Paraaortic lymph node (tissue), 1 donor: ENCODE measurements around a stretch of chr14.

- PRO-cap, result unidirectional peak, plus-strand start at chr14:101760933; bidirectional peak, plus-strand start at chr14:101761774, minus-strand start at chr14:101761456
Observed at GRCh38 chr14:101760794-101761563, 530 bp upstream of the PPP2R5C start.

- PRO-cap, result no peak
Observed at GRCh38 chr14:101811251-101811786, 49.8 kb downstream of the PPP2R5C start.

- PRO-cap, result unidirectional peak, minus-strand start at chr14:101876268
Observed at GRCh38 chr14:101875692-101876424, 88.5 kb upstream of the DYNC1H1 start.

GRCh38 chr14:101881384-101881884, 82.9 kb upstream of the DYNC1H1 start:
- PRO-cap, result no peak

DNA sequence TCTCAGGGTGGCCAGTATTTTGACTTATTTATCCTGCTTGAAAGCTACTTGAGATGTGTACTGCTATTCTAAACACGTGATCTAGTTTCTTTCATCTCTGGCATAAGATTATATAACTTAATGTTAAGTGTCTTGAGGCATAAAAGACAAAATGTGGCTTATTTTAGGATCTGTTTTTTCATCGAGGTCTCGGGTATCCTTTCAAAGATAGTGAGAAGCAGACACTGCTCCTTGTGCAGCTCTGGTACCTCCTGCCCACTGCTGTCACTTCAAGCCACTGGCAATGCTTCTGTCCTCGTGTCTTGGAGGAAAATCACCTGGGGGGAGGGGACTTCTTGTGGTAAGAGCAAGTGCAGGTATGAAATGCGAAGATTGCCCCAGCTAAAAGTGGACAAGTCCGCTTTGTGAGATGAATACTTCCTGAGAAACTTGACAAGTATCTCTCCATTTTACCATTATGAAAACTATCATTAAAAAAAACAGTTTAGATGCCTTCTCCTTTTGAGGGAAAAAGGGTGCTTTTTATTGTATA, 37.8 kb upstream of the DYNC1H1 start:
- PRO-cap, result no peak

DNA sequence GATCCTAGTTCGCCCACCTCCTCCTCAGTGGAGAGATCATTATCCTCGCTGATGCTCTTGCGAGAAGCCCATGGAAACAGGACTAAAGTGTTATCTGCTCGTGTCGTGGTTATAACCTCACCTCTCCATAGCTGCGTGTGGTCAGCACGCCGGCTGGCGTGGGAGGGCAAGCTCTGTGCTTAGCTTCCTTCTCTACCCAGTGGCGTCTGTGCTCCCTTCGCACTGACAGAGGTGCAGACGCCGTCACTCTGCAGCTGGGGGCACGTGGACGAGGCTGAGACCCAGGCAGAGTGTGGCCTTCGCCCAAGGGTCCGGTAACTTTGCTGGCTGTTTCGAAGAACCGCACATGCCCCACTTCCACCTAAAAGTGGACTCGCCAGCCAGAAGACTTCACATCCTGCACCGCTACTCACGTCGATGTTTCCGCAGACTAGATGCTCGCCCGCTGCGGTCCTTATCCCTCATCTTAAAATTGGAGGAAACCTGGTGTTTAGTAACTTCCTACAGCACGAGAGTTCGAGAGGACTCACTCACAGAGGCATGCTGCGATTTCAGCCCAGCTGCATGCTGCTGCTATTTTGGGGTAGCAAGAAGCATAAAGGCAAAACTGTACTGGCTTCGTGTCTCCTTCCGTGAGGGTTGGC, 35.9 kb upstream of the DYNC1H1 start:
- PRO-cap, result no peak

DNA sequence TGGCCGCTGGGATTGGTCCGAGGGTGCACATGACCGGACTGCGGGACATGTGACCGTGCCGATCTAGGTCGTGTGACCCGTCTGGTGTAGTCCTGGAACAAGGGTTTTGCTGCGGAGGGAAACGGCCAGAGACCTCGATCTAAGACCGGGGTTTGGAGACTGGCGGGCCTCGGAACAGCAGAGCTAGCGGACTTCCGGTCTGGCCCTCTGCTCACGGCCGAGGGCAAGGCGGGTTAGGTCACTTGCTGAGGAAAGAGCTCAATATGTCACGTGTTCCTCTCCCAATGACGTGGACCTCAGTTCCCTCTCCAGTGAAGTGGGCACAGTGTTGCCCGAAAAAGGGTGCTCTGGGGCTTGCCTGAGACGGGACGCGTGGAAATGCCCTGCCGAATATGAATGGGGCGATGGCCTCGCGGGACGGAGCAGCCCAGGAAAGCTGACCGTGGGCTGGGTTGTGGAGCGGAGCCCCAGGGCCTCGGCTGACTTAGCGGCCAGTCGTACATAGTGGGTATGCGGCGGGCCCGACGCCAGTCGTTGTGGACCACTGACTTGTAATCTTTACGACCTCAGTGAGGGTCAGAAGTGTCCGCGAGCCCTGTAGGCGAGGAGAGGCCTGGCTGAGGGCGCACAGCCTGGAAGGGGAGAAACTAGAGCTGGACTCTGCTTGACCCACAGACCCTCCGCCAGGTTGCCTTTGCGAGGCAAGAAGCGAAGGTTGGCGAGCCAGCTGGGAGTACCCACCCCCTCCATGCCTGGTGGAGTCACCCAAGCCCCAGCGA, 15.9 kb upstream of the DYNC1H1 start:
- PRO-cap, result bidirectional peak, plus-strand start at position 90 of the sequence, minus-strand start outside the sequence

- PRO-cap, result no peak
Observed at GRCh38 chr14:101982940-101983839, 18.8 kb downstream of the DYNC1H1 start.

GRCh38 chr14:101989871-101990332, 25.5 kb downstream of the DYNC1H1 start:
- PRO-cap, result no peak

DNA sequence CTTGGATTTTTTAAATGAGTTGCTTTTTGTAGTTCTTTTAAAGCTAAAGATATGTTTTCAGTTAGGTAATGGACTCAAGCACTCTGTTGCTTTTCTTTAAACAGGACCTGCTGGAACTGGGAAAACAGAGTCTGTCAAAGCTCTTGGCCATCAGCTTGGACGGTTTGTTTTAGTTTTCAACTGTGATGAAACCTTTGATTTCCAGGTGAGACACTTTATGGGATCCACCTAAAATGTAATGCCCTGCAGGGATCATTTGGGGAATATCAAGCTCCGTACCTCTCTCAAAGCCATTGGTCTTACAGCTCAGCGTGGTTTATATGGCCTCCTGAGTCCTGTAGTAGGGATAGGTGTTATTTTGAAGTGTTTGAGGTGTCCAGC, 42.5 kb downstream of the DYNC1H1 start:
- PRO-cap, result no peak

DNA sequence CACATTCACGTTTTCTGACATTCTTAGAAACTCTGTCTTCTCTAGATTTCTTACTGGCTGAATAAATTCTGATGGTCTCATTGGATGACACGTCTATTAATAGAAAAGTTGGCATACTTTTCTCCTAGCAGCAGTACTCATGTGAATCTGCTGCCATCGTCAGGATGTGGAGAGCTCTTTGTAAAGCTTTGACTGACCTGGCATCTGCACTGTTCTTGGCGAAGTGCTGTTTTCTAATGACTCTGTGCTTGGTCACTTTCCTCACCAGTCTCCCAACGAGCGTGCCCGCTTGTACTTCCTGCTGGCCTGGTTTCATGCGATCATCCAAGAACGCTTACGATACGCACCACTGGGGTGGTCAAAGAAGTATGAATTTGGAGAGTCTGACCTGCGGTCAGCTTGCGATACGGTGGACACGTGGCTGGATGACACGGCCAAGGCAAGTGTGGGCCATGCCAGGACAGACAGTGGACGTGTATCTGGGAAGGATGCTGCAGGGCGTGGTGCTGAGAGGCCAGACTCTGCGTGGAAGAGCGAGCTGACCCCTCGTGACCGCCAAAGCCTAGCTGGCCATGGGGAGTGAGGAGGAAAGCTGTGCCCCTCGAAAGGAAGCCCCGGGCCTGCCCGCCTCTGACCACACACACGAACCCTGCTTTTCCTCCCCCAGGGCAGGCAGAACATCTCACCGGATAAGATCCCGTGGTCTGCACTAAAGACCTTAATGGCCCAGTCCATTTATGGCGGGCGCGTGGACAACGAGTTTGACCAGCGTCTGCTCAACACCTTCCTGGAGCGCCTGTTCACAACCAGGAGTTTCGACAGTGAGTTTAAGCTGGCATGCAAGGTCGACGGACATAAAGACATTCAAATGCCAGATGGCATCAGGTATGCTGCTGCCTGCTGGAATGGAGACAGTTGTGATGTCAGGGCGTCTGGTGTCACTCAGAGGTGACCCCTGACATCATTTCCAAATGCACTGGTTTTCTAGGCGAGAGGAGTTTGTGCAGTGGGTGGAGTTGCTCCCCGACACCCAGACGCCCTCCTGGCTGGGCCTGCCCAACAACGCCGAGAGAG, 42.9 kb downstream of the HSP90AA1 start:
- PRO-cap, result no peak

GRCh38 chr14:102079792-102080111, 7.1 kb downstream of the HSP90AA1 start:
- PRO-cap, result no peak

DNA sequence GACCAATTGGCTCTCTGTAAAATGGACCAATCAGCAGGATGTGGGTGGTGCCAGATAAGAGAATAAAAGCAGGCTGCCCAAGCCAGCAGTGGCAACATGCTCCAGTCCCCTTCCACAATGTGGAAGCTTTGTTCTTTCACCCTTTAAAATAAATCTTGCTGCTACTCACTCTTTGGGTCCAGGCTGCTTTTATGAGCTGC, 6.4 kb downstream of the MOK start:
- PRO-cap, result no peak

GRCh38 chr14:102321323-102322070, 2.0 kb downstream of the ZNF839 start:
- PRO-cap, result no peak

DNA sequence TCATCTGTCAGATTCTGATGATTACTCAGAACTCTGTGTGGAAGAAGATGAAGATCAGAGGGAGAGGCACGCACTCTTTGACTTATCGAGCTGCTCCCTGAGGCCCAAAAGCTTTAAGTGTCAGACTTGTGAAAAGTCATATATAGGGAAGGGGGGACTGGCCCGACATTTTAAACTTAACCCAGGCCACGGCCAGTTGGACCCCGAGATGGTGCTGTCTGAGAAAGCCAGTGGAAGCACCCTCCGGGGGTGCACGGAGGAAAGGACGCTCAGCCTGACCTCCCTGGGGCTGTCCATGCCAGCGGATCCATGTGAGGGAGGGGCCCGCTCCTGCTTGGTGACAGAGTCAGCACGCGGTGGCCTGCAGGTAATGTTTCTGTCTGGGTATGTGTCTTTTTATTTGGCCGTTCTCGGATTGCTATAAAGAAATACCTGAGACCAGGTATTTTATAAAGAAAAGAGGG, 7.0 kb downstream of the ZNF839 start:
- PRO-cap, result no peak

GRCh38 chr14:102418364-102418888, 55.7 kb downstream of the TECPR2 start:
- PRO-cap, result no peak

DNA sequence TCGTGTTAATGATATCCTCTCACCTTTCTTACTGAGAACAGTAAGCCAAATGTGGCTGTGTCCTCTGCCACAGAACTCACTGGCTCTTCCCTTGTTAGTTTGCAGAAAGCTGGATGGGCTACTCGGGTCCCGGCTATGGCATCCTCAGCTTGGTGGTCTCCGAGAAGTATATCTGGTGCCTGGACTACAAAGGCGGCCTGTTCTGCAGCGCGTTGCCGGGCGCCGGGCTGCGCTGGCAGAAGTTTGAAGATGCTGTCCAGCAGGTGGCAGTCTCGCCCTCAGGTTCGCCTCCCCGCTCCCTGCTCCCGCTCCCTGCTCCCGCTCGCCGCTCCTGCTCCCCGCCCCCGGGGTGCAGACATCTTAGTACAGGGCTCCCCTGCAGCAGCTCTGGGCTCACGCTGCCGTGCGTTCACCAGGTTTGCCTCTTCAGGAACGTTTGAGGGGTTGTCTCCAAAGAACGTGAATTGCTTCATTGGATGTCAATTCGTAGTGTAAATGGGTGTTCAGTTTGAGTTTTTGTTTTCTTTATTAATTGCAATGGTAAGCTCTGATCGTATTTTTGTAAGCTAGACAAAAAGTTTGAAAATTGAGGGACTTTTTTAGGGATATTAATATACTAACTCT, 71.5 kb downstream of the ANKRD9 start:
- PRO-cap, result no peak

- PRO-cap, result no peak
Observed at GRCh38 chr14:102474931-102475446, 34.6 kb downstream of the ANKRD9 start.

DNA sequence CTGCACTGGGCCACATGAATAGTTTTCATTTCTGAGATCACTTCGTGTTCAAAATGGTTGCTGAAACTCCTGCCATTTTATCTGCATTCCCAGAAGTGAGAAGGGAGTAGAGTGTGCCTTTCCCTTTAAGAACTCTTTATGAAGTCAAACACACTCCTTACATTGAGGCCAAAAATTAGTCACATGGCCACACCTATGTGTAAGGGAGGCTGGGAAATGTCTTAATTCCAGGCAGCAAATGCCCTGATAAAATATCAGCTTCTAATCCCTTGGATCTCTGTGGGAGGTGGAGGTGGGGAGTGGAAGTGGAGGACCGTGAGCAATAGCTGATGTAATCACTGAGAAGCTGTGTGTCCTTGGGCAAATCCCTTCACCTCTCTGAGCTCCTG, 22.6 kb upstream of the ANKRD9 start:
- PRO-cap, result no peak

- PRO-cap, result no peak
Observed at GRCh38 chr14:102539835-102540994, 30.6 kb upstream of the ANKRD9 start.